Left cardiac atrium (tissue), 1 donor: ENCODE data around the genes TRIM68, OR52J3, HBB, HBD, OR52H1 and TRIM22.

- PRO-cap = no peak
These were observed 87.5 kb downstream of the STIM1 start for GRCh38 chr11:3942674-3943578.

DNA sequence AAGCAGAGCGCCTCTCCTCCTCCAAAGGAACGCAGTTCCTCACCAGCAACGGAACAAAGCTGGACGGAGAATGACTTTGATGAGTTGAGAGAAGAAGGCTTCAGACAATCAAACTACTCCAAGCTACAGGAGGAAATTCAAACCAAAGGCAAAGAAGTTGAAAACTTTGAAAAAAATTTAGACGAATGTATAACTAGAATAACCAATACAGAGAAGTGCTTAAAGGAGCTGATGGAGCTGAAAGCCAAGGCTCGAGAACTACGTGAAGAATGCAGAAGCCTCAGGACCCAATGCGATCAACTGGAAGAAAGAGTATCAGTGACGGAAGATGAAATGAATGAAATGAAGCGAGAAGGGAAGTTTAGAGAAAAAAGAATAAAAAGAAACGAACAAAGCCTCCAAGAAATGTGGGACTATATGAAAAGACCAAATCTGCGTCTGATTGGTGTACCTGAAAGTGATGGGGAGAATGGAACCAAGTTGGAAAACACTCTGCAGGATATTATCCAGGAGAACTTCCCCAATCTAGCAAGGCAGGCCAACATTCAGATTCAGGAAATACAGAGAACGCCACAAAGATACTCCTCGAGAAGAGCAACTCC lies 93.8 kb upstream of the RRM1 start:
- PRO-cap = no peak

DNA sequence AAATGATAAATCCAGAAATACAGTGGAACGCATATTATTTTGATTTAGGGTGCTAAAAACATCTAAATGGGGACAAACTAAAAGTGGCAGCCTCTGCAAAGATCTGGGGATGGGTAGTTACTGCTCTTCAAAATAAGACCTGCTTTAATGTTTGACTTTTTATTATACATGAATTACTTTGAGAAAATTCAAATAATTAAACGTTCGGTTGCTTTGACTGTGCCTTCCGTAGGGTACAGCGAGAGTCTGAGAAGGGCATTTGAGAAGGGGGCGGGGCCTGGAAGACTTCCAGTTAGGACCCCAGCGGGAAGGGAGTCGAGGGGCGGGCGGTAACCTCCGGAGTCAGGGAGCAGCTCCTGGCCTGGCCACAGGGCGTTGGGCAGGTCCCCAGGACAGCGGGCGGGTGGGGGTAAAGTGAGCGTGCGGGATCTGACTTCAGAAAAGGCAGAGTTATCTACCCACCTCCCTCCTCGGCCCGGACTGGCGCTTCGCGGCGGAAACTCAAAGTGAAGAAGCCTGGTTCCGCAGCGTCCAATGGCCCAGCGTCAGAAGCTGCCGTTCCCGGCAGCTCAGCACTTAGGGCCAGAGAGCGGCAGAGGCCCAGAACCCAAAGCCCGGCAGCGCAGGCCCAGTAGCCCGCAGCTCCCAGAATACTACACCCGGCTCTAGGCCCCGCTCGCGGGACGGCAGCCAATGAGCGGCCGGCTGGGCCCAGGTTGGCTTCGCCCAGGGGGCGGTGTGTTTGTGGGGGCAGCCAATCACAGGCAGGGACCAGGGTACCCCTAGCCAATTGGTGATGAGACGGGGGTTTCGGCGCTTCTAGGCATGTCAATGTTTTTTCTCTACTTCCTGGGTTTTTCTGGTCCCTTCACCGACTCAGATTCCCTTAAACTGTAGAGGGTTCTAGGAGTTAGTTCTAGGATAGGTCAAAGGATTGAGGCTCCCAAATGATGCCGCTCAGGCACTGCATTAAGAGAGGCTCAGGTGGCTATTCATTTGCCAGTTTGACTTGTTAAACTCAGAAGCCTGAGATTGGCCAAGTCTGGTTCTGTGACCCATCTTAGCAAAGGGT lies at the start of gene TRIM68:
TSS of gene TRIM68 (minus strand) at position 667 of the 1,072 bp plus-strand sequence.
- PRO-cap = bidirectional peak, plus-strand start at position 375 of the sequence, minus-strand start at position 231 of the sequence; bidirectional peak, plus-strand start at position 841 of the sequence, minus-strand start at position 630 of the sequence

GRCh38 chr11:5046122-5046668 lies at the start of gene OR52J3:
Gene OR52J3, plus strand, starts transcription at chr11:5046526.
- PRO-cap = no peak

- PRO-cap = no peak
These were observed at the start of gene HBB for GRCh38 chr11:5226769-5227193. Gene HBB, minus strand, starts transcription at chr11:5227071.

DNA sequence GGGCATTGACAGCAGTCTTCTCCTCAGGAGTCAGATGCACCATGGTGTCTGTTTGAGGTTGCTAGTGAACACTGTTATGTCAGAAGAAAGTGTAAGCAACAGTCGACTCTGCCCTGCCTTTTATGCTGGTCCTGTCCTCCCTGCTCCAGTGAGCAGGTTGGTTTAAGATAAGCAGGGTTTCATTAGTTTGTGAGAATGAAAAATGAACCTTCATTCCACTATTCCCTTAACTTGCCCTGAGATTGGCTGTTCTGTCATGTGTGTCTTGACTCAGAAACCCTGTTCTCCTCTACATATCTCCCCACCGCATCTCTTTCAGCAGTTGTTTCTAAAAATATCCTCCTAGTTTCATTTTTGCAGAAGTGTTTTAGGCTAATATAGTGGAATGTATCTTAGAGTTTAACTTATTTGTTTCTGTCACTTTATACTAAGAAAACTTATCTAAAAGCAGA lies at the start of gene HBD:
TSS of gene HBD (minus strand) at position 93 of the 452 bp plus-strand sequence.
- PRO-cap = no peak

GRCh38 chr11:5548396-5548694 lies at the start of gene OR52H1:
Gene OR52H1, minus strand, starts transcription at chr11:5548540.
- PRO-cap = no peak

- PRO-cap = no peak
These were observed at the start of gene TRIM22 for GRCh38 chr11:5689278-5690116. Gene TRIM22, plus strand, starts transcription at chr11:5689790.

DNA sequence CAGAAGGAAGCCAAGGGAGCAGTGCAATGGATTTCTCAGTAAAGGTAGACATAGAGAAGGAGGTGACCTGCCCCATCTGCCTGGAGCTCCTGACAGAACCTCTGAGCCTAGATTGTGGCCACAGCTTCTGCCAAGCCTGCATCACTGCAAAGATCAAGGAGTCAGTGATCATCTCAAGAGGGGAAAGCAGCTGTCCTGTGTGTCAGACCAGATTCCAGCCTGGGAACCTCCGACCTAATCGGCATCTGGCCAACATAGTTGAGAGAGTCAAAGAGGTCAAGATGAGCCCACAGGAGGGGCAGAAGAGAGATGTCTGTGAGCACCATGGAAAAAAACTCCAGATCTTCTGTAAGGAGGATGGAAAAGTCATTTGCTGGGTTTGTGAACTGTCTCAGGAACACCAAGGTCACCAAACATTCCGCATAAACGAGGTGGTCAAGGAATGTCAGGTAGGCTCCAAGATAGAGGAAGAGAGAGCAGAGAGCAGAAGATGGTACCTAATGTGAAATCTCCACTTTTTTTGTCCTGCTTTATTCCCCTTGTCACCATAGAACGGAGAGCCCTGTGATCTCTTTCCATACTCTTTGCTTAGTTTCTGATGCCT lies 6.7 kb downstream of the TRIM22 start:
- PRO-cap = no peak

GRCh38 chr11:6219284-6220085 lies 14.1 kb downstream of the C11orf42 start:
- PRO-cap = no peak

DNA sequence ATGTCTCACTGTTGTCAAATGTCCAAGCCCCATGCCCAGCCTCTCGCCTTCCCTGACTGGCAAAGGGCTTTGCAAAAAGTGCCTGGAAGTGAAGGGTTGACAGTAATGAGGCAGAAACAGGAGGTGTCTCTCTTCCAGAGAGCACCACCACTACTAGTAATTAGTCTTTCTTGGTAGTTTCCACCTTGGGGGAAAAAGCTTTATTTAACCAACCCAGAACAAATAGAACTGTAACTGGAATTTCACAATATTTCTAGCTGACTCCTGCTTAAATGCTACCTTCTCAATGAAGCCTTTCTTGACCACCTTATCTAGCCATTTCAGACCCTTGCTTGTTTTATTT lies 738 bp upstream of the HPX start:
- PRO-cap = no peak

DNA sequence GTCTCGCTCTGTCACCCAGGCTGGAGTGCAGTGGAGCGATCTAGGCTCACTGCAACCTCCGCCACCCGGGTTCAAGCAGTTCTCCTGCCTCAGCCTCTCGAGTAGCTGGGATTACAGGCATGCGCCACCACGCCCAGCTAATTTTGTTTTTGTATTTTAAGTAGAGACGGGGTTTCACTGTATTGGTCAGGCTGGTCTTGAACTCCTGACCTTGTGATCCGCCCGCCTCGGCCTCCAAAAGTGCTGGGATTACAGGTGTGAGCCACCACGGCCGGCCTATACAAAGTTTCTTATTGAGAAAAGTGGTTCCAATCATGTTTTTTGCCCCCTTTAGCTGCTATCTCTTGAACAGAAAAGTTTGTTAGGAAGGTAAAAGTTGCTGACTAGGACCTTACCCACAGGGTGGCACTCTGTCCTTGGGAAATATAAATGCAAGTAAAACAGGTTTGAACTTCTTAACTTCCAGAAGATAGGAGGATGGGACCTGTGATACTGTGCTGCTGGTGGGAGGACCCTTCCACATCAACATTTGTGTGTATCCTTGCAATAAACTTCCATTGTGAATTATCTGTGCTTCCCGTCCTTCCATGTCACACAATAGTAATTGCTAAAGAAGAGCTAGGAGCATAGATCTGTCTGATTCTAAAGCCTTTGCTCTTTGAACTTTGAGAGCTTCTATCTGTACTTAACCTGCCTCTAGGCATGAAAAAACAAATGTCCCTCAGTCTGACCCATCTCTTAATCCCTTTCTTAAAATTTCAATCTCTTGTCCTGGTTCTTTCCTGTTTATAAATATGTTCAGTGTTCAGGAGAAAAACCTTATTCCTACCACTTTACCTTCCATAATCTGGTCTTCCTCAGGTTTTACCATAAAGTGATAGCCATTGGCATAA lies 3.1 kb downstream of the TIMM10B start:
- PRO-cap = no peak

DNA sequence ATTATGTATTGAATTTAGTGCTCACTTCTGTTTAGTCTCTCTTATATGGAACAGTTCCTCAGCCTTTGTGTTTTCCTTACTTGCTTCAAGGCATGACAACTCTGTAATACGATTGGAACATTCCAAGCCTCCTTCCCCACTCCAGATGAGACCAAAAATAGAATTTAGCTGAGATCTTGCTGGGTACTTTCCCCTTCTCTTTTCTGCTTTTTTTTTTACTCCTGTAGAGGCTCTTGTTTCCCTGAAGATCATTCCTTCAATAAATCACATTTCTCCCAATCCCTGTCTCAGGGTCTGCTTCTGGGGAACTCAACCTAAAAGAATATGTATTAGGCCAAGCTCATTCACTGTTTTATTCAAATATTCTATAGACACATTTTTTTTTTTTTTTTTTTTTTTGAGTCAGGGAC lies 18.3 kb downstream of the DNHD1 start:
- PRO-cap = no peak

DNA sequence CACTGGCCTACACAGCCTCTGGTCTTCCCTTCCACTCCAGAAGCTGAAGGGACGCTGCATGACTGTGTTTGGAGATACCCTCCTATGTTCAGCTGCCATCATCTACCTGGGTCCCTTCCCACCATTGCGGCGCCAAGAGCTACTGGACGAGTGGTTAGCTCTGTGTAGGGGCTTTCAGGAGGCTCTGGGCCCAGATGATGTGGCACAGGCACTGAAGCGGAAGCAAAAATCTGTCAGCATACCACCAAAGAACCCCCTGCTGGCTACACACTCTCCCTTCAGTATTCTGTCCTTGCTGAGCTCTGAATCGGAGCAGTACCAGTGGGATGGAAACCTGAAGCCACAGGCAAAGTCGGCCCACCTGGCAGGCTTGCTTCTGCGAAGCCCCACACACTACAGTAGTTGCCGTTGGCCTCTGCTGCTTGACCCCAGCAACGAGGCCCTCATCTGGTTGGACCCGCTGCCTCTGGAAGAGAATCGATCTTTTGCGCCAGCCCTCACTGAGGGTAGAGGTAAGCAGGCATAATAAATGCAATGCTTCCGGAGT lies 39.0 kb downstream of the RRP8 start:
- PRO-cap = no peak

DNA sequence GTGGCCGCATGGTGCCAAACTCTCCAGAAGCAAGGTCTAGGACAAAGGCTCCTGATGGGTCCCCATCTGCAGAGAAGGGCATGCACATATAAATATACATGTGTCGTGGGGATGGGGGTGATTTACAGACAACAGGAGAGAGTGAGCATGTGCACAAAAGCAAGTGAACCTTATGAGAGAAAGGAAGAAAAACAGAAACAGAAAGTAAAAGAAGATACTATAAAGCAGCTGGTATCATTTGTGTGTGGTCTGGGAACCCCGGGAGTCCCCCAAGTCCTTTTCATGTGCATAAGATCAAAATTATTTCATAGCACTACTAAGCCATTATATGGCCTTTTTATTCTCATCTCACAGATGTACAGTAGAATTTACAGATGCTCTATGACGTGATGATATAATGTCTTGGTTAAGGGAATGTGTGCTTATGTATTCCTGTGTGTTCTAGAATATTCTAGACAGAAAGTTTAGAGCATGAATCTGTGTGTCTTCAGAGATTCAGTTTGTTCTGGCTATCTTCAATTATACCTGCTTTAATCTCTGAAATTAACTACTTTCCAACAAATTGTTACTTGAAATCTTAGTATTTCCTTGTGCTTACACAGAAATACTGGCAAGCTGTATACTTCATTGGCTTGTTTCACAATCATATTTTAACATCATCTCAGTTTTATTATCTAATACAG lies 8.5 kb upstream of the TPP1 start:
- PRO-cap = no peak

DNA sequence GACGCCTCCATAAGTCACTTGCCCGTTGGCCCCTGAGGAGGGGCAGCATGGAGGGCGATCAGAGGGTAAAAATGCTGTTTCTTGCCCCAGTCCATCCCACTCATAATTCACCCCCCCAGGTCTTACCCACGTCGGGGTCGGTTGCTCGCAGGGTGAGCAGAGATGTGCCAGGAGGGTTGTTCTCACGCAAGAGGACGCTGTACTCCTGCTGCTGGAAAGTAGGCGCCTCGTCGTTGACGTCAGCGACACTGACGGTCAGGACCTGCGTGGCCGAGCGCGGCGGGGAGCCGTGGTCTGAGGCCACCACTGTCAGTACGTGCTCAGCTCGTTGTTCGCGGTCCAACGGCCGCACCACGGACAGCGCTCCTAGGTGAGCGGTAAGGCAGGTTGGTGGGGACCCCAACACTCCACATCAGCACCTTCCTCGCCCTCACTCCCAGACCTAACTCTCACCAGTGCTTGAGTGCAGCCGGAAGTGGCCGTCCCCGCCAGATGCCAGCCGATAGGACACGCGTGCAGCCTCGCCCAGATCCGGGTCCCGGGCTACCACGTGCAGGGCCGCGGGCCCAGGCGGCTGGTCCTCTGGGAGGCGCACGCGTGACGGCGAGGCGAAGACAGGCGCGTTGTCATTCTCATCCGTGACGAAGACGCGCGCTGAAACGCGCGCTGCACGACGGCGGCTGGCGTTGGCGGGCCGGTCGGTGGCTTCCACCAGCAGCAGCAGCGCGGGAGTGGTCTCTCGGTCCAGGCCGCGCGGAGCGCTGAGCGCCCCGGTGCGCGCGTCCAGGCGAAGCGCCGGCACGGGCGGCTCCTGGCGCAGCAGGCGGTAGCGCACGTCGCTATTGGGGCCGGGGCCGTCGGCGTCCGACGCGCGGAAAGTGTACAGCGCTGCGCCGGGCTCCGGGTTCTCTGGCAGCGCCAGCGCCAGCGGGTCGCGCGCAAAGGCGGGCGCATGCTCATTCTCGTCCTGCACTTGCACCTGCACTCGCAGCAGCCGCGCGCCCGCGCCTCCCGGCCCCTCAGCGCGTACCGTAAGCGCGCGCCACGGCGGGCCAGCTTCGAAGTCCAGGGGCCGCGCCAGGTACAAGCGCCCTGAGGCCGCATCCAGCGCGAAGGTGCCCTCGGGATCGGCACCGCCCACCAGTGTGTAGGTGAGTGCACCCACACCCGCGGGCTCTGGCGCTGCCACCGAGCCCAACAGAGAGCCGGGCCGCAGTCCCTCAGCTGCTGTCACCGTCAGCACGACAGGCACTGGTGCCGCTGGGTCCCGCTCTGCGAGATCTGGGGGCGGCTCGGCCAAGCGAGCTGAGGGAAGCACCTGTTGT lies 10.8 kb upstream of the TPP1 start:
- PRO-cap = no peak

DNA sequence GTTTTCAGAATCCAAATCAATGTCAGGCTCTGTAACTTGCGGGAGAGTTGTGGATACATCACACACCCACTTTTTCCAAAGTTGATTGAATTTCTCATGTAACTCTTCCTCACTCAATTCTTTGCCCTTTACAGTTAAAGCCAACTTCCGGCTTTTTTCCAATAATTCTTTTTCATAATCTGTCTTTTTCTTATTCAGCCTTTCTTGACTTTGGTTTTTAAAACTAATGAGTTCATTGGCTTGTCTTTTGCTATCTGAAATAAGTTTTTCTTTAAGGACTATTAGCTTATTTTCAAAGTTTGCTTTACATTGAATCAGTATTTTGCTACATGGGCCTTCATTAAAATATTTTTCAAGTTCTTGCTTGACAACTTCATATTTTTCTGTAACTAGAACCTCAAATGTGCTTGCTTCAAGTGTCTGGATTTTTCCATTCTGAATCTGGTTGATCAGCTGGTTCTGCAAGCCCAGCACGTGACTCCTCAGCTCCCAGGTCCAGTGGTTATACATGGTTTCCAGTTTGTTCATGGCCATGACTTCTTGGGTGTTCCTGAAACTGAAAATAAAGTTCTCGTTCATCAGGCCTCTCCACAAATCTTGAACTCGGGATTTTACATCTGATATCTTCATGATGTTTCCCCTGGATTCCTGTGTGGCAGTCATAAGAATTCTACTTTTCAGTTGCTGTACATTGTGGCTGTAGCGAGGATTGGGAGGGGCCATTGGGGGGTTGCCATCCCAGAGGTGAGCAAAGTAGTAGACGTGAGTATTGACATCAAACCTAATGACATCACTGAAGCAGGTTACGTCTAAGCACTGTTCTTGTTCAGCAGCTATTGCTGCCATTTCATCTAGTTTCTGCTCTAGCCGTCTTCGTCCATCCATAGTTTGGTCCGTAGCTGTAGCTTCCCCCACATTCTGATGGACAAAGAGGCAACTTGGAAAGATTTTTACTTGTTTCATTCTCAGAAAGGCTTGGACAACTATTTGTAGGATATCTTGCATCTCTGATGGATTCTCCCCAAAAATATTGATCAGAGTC lies 33.3 kb upstream of the MRPL17 start:
- PRO-cap = no peak

DNA sequence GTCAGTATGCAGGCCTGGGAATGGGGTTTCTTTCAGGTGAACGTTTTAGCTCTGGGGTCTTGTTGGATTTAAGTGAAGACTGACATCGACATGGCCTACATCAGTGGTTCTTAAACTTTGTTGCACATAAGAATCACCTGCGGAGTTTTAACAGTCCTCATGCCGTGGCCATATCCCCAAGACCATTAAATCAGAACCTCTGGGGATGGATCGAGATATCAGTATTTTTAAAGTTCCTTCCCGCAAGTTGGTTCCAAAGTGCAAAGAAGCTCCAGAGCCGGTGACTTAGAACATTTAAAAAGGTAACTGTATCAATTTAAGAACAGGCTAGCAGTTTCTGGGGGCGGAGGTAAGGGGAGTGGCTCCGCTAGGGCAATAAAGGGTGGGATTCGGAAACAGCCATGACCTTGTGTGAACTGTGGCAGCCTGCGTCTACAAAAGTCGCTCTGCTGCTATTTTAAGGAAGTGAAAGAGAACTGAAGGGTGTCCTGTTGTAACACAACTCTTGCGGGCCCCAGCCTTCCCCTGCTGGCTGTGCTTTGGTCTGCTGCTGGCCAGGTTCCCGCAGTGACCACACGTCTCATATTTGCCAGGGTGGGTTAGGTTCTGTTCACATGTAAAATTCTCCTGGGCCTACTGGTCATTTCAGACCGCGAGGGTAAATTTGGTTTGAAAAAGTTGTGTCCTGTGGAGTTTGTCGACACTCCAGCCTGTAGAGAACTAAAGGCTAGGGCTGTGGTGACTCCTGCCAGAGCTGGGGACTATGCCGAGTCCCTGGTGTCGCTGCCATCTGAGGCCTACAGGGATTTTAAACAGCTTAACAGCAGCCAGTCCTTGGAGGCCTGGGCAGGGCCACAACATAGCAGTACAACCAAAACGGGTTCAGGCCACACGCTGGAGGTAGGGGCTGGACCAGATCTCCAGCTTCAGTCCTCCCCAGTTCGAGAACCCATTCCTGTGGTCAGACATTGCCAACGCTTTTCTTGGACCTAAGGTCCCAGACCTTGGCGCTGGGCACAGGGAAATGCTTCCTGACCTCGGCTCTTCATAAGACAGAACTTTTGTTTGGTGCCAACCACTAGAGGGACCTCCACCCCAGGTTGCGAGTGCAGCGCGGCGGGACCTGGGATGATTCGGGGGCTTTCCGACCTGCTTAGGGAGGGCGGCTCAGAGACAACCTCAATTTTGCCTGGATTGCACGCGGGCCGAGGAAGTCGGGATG lies 1.2 kb upstream of the PPFIBP2 start:
- PRO-cap = bidirectional peak, plus-strand start at position 1,109 of the sequence, minus-strand start at position 1,049 of the sequence

DNA sequence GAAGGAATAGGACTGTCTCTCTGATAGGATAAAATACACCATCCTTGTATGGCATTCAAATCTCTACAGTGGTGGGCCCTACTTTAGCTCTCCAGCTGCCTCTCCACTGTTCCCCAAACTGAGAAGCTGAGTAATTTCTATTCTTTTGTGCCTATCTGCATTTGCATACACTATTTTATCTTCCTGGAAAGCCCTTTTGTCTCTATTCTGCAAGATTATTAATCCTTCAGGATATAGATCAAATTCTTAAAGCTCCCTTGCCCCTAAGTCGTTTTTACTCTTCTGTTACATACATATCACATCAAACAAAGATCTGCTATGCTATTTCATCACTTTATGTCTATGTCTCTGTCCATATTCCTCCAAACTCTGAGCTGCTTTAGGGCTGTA lies 7.5 kb downstream of the PPFIBP2 start:
- PRO-cap = no peak

DNA sequence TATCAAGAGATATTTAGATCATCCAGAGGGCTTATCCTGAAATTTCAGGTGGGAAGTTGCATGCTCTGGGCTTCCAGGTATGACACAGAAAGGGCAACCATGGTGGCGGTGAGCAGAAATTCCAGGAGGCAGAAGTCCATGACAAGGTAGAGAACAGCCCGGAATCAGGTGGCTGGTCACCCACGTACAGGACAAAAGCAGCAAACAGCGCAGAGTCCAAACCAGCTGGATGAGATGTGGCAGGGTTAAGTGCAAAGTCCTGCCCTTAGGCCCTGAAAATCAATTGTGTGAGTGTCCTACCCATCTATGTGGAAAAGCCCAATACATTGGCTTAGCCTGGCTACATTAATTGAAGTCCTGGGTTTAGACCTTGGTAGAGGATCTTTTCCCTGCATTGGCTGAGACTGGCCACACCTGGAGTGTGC lies 11.6 kb downstream of the PPFIBP2 start:
- PRO-cap = no peak